ENCODE data around the genes HTR1B and PRSS35.

DNA sequence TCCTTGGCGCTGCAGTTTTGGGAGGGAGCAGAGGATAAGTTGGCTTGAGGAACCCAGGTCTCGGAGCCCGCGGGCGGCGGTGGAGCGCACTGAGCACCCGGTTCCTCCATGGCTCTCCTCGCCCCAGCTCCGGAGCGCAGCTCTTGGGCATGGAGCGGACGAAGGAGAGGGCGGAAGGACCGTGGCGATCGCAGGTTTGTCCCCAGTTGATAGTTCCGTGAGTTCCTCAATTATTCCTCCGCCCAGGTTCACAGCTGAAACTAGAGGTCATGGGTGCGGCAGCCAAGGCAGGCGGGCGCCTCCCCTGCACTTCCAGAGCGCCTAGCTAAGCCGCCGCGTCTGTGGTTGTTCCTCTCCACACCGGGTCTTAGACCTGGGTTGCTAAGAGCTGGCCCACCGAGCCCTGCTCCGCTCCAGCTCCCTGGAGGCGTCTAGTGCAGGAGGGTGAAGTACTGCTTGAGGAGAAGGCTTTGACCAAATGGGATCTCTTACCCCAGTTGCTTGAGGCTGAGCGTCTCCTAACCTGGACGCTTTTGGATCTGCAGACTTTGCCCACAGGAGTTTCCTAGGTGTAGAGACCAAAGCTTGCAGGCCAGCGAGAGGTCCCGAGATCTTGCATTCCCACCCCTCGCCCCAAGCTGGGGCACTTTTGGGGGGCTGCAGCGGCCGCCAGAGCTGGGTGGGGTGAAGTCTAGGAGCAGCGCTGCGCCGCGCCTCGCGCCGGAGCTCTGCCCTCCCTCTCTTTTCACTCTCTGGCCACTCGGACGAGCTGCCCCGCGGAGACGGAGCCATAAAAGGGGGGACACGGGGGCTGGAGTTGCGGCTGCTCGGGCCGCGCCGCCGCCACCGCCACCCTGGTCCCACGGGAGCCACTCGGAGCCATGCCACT is at the start of gene HTR1B:
Gene HTR1B (minus strand): TSS at position 198 of the 889 bp plus-strand sequence.
- PRO-cap, result no peak

DNA sequence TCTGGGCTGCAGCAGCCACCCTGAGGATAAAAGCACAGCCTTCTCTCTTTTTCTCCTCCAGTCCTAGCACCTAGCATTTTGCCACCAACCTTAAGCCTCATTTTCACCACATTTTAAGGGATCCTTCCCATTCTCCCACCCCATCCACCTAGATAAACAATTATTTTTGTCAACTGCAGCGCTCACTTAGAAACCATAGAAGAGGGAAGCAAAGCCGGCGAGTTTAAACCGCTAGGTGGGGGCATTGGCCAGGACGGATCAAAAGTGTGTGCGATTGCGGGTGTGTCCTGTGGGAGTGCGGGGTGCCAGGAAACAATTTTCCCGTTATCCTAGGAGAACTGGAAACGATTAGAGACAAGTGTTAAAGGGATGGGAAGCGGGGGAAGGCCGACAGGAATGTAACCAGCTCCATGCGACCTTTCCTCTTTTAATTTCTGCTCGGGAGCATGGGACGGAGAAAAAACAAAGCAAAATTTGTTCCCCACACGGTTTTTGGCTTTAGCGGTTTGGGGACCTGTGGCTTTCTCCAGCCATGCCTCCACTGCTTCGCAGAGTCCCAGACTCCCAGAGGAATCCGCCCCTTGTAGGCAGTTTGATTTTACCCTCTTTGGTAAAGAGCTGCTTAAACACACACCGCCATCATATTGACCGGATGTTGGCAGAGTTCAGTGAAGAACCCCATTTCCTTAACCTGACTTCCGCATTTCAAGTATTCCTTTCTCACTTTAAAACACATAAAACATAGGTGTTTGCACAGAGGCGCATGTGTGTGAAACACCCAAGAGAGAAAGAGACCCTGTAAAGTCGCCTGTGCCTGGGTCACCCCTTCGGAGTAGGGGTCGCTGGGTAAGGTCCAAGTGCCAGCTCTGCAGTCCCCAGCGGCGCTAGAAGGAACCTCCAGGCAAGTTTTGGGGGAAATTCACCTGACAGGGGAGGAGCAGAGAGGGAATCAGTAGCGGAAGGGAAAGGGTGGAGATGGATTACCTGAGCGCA is 2.9 kb upstream of the HTR1B start:
- PRO-cap, result no peak

DNA sequence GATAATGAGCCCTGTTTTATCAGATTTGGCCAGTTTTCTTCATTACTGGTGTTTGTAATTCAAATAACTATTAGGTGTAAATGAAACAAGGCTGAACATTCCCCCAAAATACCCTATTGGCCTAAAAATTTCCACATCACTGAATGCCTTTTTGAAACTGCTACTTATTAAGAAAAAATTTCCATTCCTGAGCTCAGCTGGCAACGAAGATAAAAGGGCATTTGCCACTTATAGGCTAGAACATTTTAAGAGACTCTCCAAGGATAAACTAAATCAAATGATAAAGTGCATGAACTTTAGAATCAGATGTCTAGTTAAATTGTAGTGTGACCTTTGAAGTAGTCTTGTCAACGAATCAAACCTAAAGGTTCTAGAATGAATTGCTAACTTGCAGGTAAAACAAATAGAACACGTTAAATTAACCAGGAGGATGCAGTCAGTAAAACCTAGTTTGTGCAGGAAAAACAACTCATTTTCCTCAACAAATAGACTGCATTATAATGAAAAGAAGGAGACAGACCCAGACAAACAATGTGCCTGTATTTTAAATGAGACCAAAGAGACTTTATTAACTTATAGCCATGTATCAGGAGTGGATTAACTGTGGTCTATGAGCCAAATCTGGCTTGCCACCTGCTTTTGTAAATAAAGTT is 184.2 kb downstream of the MEI4 start:
- PRO-cap, result no peak

GRCh38 chr6:77839037-77839398 is 186.2 kb downstream of the MEI4 start:
- PRO-cap, result no peak

DNA sequence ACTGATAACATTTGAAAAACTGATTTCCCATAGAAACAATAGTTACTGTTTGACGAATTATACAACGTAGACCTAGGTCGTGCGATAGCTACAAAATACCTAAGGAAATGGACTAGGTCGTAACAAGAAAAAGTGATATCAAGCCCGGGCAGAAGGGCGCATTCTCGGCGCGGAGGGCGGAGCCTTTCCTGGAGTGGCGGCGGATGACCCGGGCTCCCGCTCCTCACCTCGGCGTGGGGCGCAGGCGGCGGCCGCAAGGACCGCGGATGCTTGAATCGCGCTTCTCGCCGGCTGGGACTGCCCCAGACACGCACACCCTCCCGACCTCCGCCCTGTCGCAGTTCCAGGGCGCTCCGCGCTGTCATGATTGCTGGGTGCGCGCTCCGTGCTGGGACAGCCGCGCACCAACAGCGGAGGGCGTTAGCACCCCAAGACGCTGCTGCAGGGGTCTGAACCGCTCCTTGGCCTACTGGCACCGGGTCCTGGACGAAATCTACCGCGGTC is 43.2 kb downstream of the IRAK1BP1 start:
- PRO-cap, result no peak

GRCh38 chr6:79038959-79039362 is 39.1 kb downstream of the PHIP start:
- PRO-cap, result no peak

- PRO-cap, result no peak
Measured at GRCh38 chr6:79064637-79065160, 13.4 kb downstream of the PHIP start.

- PRO-cap, result no peak
Measured at GRCh38 chr6:79544810-79545560, 7.8 kb upstream of the LCA5 start.

GRCh38 chr6:81748366-81748996 is 4.0 kb downstream of the TENT5A start:
- PRO-cap, result no peak

DNA sequence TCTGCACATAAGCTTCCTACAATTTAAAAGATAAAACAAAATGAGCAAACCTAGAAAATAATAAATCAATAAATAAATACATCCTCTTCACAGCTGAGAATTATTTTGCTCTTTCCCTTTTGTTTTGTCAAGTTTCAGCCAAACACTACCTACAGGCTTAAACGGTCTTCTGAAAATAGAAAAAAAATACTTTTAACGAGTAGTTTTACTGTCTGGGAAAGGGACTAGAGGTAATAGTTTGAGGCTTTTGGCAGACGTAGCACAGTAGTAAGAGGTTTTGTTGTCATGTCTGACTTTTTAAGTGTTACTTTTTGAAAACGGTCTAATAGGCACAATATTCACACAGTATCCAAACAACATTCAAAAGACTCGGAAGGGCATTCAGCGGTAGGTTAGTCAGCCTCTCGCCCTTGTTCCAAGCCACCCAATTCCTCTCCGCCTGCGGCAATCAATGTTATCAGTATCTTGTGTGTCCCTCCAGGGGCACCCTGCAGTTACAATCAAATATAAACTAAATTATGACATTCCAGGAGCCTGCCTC is 2.0 kb downstream of the TENT5A start:
- PRO-cap, result no peak

DNA sequence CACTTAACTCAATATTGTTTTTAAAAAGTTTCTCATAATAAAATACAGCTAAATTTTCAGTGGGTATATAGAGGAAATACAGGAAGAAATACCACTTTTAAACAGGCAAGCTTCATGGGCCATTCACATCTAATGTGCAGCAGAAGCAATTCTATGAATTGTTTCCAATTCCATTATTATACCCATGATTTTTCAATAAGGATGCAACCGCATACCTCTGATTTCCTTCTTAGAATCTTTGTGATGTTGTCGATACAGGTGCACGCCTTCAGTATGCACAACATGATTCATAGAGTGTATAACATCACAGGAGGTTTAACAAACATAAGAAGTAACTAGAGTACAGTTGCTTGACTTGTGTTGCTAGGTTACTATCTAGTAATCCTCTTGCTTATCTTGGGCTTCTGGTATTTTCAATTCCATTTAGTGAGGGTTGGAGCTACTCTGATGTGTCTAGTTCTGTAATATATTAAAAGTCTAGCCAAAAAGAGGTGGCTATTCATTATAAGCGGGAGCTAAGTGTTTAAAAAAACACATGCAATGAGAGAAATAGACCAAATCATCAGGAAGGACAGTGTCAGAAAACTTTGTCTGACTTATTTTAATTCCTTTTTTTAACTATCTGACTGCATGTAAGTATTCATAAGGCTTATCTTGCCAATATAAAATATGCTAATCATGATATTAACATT is 85.5 kb upstream of the TENT5A start:
- PRO-cap, result no peak

DNA sequence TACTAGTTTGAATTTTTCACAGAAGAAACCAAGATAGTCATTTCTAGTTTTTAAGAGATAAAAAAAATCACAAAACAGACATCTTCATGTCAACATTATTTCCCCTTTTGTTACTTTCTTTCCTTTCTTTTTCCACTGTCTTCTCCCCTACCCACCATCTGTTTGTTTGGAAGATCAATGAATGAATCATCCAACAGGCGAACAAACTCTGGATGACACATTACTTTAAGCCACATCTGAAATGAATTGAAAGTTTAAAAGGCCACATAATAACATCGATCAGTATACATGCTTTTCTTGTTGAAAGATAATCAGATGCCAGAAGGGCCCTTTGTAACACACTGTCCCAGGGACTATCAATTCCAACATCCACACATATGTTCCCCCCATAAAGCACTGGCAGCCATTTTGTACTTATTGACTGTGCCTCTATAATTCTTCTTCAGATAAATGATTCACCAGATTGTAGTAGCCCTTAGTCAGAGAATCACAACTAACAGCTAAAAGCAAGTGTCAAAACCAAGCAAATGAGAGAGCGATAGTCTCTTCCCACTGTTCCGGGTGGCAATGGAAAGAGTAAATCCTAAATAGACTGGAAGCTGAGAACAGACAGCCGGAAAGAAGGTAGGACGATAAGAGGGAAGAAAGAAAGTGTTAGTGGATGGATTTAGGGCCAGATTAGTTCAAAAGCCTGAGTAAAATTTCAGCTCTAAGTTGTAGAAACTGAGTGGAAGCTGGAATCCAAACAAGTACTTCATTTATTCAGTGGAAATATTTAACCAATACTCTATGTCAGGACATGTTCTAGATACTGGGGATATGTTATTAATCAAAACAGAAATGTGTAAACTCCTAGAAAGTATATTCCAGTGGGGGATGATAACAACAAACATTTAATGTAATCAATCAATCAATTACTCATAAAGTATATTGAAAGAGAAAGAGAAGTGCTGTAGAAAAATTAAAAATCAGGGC is 185.0 kb upstream of the TENT5A start:
- PRO-cap, result no peak

- PRO-cap, result no peak
Measured at GRCh38 chr6:82558264-82558523, 194.6 kb downstream of the TPBG start.

DNA sequence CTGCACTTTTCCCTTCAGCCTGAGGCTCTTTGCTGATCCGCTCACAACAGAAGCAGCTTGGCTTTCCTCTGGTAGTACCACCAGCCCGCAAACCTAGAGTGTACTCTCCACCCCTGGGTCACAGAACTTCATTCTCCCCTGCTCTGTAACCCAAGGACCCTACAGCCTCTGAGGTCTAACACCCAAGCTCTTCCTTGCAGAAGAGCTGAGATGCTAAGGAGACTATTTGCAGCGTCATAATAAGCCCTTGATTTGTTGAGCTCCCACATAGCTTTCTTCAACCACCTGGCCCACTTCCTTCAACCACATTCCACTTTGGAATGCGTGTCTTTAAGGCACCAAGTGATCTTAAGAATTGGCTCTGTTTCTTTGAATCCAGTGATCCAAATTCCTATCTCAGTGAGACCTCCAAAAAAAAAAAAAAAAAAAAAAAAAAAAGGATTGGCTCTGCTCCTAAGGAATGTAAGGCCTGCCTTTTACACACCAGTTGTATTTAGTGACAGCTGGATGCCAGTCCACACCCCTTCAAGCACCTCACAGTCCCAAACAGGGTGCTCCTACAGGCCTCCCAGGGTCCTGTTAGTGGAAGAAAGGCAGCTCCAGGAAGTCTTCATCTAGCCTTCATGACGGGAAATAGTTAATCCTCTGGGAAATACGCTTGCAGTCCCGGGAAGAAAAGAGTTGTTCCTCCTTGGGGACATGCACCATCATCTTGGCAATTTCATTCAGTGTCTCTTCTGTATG is 106.2 kb downstream of the UBE3D start:
- PRO-cap, result no peak

DNA sequence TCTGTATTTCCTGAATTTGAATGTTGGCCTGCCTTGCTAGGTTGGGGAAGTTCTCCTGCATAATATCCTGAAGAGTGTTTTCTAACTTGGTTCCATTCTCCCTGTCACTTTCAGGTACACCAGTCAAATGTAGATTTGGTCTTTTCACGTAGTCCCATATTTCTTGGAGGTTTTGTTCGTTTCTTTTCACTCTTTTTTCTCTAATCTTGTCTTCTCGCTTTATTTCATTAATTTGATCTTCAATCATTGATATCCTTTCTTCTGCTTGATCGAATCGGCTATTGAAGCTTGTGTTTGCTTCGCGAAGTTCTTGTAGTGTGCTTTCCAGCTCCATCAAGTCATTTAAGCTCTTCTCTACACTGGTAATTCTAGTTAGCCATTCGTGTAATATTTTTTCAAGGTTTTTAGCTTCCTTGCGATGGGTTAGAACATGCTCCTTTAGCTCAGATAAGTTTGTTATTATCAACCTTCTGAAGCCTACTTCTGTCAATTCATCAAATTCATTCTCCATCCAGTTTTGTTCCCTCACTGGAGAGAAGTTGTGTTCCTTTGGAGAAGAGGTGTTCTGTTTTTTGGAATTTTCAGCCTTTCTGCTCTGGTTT is 98.6 kb downstream of the RWDD2A start:
- PRO-cap, result no peak

- PRO-cap, result no peak
Measured at GRCh38 chr6:83512171-83512901, at the start of gene PRSS35. Gene PRSS35 (plus strand): TSS chr6:83512534.

- PRO-cap, result no peak
Measured at GRCh38 chr6:84026332-84026730, 7.2 kb upstream of the MRAP2 start.

DNA sequence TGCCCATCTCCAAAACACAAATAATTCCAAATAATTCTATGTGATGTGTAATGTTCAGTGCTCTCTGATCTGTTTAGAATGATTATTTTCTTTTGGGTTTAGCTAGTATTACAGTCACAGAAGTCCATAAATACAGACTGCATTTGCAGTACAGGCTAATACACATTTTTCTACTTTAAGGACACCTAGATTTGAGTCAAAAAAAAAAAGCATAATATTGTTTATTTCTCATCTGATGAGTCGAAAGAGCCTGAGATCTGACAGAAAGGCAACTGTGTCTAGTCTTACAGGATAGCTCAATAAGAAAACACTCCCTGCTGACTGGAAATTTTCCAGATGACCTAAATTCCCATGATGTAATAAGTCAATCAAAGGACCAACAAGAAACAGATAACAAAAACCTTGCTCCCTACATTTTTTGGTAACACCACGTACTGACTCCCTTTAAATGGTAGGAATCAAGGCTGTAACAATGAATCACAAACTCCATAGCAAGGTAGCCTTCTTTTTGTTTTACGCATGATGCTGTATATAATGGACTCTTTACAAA is 12.3 kb downstream of the TBX18 start:
- PRO-cap, result no peak

DNA sequence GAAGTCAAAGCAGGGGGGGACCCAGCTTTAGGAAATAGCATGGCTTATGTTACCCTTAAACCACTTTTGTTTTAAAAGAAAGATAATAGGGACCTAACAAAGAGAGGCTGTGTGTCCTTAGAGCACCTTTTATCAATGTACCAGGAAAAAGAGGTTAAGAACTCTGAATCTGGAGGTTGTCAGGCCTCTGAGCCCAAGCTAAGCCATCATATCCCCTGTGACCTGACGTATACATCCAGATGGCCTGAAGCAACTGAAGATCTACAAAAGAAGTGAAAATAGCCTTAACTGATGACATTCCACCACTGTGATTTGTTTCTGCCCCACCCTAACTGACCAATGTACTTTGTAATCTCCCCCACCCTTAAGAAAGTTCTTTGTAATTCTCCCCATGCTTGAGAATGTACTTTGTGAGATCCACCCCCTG is 45.8 kb upstream of the NT5E start:
- PRO-cap, result unidirectional peak, minus-strand start at position 165 of the sequence

DNA sequence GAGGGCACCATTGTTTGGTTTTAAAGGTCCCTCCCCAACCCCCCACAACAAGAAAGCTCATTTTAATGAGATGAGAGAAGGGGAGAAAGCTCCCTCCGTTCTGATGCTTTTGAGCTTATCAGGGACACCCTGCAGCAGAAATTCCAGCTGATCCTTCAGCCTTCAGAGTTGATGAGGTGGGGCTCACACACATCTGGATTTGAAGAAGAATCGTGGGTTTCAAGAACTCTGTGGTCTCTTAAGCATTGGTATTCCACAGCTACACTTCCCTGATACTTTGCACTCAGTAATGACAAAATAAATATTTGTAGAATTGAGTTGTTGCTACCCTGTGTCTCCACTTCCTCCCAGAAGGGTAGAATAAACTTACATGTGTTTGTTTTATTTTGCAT is 2.0 kb downstream of the NT5E start:
- PRO-cap, result unidirectional peak, minus-strand start at position 294 of the sequence